Right atrium auricular region (tissue), 2 donors: ENCODE results near the genes TPRG1L, TP73, RPL22 and RNF207.

DNA sequence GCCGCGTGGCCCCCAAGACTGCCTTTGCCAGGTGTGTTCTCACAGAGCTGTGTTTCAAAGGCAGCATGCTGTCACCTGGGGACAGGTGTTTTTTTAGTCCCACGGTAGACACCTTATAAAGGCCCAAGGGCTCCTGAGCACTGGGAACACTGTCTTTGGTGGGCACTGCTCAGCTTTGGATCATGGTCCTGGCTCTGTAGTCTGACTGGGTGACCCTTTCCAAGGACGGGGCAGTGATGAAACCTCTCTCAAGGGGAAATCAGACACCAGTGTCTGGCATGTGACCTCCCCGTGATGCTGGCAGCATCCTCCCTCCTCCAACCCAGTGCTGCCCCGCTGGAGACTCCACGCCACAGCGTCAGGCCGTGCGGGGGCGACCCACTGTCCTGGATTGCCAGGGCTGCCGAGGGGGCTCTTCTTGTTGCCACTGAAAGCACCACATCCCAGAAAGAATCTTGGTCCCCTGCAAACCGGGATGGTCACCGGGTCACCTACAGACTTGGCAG, 146.5 kb upstream of the ARHGEF16 start:
- PRO-cap: no peak
- RAMPAGE, long total RNA, 2 experiments: no peak in any of the 2 experiments

DNA sequence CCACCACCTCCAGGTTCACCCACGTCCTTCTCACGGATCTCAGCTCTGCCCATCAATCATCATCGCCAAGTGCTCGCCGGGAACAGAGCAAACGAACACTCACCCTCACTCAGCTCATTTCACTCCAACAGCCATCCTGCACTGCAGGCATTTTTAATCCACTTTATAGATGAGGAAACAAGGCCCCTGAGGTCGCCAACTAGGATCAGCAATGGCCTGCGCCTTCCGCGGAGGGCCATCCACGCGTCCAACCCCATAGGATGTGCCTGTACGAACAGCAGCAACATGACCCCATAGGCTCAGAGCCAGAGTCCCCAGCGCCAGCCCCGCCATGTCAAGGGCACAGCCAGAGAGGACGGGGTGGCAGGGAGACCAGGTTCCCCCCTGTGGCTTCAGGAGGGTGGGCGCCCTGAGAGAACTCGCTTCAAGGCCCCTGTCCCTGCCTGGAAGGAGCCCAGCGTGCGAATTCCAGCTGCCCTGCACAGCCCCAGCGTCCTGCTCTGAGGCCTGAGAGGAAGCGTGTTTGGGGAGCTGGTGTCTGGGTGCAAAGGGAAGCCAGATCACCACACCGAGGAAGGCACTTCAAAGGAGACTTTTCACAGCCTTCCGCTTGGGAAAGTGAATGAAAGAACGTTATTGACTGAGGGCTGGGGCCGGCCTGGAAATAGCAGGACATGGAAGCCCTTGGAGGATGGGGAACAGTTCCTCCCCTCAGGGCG, 119.6 kb upstream of the ARHGEF16 start:
- PRO-cap: no peak
- RAMPAGE, long total RNA, 2 experiments: no peak in any of the 2 experiments

DNA sequence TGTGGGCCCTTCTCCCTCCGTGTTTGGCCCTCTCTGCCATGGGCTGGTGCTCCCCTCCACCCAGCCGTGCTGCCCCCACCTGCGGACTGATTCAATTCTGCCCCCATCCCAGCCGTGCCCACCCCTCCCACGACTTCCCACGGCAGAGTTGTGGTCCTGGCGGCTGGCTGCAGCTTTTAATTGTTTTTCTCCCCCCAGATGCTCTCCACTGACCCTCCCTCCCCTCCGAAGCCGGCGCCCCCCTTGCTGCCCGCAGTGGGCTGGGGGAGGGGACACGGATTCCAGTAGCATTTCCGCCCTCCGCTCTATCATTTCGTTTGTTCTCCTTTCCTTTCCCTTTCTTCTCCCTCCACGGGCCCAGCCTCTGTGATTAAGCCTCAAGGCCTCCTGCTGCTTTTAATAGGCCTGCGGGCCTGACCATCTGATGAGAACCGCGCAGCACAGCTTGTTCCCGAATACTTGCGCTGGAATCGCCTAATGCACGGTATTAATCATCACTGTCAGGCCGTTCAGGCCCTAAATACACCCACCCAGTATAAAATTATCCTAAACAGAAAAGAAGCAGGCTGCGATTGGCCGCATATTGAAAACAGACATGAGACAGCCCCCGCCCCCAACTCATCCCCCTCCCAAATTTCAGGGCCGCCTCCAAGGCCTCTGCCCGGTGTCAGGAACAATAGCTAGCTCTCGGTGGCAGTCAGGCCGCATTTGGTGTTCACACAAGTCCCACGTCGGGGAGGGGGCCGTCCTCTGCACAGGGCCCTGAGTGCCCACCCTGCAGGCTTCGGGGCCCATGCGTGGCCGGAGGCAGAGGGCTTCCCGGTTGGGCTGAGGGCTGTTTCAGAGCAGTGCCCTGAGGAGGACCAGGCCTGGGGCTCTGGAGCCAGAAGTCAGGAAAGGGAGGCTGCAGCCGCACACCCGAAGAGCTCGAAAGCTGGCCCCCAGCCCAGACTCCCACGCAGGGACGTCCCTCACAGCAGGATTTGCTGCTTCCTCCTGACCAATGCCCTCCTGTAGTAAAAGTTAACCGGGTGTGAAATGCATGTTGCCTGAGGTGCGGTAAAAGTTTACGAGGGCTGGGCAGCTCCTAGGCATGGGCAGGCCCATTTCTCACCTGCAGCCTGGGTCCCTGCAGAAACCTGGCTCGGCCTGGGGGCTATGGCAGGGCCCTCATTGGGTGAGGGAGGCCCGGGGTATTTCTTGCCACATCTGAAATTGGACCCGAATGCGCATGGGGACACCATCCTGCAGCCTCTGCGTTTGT, 101.9 kb upstream of the ARHGEF16 start:
- PRO-cap: bidirectional peak, plus-strand start at position 456 of the sequence, minus-strand start at position 372 of the sequence; bidirectional peak, plus-strand start at position 544 of the sequence, minus-strand start at position 522 of the sequence
- RAMPAGE, long total RNA, 2 experiments: no peak in any of the 2 experiments

- PRO-cap: no peak
- RAMPAGE, long total RNA, 2 experiments: no peak in any of the 2 experiments
Measured at GRCh38 chr1:3397342-3397987, 57.0 kb upstream of the ARHGEF16 start.

DNA sequence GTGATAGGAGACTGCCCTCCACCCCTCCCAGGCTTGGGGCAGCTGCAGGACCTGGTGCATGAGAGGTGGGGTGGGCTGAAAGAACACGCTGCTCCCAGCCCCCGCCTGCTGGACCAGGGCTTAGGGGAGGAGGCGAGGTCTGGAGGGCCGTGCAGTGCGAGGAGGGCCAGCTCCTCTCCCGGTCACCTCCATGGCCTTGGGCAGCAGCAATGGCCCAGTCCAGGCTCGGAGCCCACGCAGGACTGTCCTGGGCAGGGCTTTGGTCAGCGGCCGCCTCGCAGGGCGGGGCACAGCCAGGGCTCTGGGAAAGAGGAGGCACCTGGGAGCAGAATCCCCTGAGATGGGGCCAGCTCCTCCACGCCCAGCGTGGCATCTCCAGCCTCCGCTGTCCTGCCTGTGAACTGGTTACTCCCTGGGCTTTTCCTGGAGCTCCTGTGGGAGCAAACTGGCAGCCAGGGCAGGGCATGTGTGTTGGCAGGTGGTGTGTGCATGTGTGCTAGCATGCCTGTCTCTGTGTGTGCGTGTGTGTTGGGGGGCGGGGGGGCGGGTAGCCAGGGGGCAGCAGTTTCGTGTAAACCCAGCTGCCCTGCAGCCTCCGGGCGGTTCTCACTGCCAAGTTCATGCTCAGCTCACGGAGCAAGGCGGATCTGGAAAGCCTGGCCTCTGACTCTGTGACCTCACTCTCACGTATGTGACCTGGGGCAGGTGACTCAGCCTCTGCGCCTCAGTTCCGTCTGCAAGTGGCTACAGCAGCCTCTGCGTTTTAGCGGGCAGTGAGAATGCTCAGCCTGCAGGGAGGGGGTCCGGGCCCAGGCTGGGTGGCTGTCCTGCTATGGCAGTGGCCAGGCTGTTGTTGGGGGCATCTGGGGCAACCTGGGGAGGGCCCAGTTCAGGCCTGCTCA, 27.6 kb downstream of the ARHGEF16 start:
- PRO-cap: no peak
- RAMPAGE, long total RNA, 2 experiments: no peak in any of the 2 experiments

DNA sequence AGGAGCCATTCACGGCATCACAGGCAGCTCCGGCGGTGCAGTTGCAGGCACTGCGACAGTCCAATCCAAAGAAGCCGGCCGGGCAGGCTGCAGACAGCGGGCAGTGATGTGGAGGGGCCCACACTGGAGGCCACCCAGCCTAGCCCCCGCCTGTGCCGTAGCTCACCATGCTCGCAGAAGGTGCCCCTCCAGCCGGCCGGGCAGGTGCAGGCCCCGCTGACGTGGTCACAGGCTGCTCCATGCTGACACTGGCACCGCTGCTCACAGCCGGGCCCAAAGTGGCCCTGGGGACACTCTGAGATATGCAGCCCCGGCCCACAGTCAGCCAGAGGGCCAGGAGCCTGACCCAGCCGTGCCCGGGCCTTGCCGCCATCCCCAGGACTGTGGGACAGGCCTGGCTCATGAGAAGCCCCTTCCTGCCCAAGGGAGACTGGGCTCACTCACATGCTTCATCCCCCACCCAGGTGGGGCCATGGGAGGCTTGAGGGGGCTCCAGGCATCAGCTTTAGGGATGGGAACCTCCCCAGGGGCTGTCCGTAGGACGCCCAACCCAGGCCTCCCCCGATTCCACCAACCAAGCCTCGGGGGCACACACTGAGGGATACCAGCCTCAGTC, 45.3 kb downstream of the ARHGEF16 start:
- PRO-cap: no peak
- RAMPAGE, long total RNA, 2 experiments: no peak in any of the 2 experiments

DNA sequence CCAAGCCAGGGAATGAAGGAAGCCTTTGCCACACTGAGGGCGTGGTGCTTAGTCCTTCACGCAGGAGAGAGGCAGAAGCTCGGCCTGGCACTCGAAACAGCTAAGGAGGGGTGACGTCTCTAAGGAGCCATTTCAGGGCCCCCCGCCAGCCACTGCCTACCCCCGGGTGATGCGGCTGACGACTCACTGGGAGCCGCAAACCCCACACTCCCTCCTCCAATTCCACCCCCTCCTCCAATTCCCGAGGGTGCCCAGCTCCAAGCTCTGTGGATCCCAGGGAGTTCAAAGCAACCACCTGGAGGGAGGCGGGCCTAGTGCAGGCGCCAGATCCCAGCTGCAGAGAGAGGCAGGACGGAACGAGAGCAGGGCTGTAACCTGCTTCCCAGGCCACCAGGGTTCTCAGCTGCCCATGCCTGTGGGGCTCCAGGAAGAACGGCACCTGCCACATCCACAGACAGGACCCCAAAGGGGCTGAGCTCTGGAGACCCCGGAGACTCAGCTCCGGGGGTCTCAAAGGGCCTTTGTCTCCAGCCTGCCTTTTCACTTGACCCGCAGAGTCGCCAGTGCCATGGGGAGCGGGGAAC, 75.8 kb downstream of the ARHGEF16 start:
- PRO-cap: no peak
- RAMPAGE, long total RNA, 2 experiments: no peak in any of the 2 experiments

DNA sequence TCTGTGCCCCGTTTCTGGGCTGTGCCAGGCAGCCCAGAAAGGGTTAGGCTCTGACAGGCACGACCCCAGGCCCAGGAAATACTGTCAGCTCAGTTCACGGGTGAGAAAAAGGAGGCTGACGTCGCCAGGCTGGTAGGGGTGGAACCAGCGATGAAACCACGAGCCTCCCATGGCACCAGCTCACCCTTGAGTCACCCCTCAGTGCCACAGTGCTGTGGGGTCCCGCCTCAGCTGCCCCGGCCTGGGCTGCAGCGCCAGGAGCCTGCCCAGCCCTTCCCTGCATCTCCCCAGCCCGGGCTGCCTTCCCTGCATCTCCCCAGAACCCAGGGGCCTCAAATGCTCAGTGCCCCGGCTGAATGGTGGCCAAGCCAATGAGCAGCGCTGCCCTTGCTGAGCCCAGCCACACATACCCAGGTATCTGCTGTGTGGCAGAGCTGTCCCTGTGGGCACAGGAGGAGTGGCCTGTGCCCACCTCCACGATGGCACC, 11.4 kb downstream of the MEGF6 start:
- PRO-cap: no peak
- RAMPAGE, long total RNA, 2 experiments: no peak in any of the 2 experiments

GRCh38 chr1:3624860-3626046, at the start of gene TPRG1L:
TPRG1L (plus strand) TSS chr1:3625015.
- PRO-cap: bidirectional peak, plus-strand start at chr1:3625045, minus-strand start at chr1:3624779
- RAMPAGE, long total RNA, 2 experiments: start-site peak on the plus strand in 1 of 2 experiments, at chr1:3624984-3625253 at its widest, 7 to 20 reads per replicate

- PRO-cap: unidirectional peak, plus-strand start at chr1:3652999
- RAMPAGE, long total RNA, 2 experiments: no peak in any of the 2 experiments
Measured at GRCh38 chr1:3652002-3653272, at the start of gene TP73. TP73 (plus strand) TSS chr1:3652516.

DNA sequence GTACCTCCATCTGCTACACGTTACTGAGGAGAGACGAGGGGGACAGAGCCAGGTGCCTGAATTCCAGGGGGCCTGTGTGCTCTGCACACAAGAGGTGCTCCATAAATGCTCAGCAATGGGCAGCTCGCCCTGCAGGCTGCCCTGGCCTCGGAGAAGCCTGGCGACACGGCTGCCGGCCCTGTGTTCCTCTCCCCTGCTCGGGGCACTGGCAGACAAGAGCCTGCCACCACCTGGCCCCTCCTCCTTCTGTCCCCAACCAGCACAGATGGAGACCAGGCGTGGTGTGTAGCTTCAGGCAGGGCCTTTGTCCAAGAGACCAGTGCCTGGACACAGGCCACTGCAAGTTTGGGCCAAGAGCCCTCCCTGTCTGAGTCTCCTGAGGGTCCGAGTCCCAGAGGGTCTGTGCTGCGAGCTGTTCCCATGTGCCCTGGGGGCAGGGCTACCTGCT, 33.0 kb upstream of the CCDC27 start:
- PRO-cap: no peak
- RAMPAGE, long total RNA, 2 experiments: no peak in any of the 2 experiments

DNA sequence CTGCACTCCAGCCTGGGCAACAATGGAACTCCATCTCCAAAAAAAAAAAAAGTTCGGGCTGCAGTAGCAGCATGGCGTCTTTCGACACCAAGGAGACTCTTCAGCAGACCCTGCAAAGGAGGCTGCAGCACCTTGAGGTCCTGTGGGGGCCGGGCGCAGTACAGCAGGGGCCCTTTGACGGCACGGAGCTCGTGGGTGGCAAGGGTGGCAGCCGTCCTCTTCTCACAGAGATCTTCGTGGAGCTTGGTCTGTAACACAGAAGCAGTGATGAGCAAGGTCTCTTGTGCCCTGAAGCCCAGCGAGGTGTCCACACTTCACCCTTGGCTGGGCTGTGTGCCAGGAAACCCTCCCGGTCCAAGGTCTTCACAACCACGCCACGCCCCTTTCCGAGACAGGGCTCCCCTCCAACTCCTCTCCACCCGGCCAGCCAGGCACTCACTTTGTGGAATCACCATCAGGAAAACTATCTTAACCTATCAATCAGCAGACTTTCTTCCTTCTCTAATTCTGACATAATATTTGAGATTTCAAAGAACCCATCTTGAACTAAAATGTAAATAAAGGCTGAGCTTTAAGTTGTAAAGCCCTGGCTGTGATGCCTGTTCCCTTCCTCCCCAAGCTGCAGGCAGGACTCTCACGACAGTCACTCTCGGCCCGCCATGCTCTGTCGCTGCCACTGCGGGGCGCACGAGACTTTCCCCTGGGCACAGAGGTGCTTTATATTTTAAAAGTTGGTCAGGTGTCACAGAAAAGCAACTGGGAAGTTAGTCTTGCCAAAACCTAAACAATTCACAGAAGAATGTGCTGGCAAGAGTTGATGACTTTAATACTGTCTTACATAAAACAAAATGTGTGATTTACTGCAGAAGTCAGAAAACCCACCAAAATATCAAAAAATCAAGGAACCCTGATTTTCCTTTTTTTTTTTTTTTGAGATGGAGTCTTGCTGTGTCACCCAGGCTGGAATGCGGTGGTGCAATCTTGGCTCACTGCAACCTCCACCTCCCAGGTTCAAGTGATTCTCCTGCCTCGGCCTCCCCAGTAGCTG, 11.0 kb downstream of the LRRC47 start:
- PRO-cap: no peak
- RAMPAGE, long total RNA, 2 experiments: no peak in any of the 2 experiments

DNA sequence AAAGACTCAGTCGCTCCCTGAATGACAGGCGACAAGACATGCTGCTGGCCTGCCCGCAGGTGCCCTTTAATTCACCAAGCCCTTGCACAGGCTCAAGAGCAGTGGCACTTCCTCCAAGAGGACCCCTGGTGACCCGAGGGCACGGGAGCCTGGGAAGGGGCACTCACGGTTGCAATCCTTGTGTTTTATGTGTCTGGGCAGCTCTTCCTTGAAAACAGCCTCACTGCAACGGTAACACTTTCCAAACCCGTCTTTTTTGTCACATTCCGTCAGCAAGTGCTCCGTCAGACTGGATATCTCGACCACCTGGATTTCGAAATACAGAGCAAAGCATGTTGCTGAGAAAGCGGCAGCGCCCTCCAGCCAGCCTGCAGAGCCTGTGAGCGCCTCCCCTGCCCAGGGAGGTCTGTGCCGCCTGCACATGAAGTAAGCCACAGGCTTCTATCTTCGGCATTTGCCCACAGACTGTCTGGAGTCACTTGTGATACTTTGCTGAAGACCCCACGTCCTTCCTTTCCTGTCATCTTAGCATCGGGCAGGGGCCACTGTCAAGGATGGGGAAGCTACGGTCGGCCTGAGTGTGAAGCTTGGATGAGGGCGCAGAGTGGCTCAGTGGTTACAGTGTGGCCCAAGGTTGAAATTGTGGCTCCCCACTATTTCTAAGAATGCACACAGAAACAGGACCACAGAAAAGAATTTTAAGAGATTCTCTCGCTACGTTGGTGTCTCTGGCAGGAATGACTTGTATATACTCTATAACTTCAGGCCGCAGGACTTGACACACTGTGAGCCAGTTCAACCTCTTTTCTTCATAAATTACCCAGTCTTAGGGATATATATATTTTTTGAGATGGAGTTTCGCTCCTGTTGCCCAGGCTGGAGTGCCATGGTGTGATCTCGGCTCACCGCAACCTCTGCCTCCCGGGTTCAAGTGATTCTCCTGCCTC, 27.2 kb upstream of the LRRC47 start:
- PRO-cap: no peak
- RAMPAGE, long total RNA, 2 experiments: no peak in any of the 2 experiments

- PRO-cap: no peak
- RAMPAGE, long total RNA, 2 experiments: no peak in any of the 2 experiments
Measured at GRCh38 chr1:3836332-3836762, 20.7 kb downstream of the CEP104 start.

GRCh38 chr1:3922058-3922394, 22.0 kb upstream of the C1orf174 start:
- PRO-cap: no peak
- RAMPAGE, long total RNA, 2 experiments: no peak in any of the 2 experiments

DNA sequence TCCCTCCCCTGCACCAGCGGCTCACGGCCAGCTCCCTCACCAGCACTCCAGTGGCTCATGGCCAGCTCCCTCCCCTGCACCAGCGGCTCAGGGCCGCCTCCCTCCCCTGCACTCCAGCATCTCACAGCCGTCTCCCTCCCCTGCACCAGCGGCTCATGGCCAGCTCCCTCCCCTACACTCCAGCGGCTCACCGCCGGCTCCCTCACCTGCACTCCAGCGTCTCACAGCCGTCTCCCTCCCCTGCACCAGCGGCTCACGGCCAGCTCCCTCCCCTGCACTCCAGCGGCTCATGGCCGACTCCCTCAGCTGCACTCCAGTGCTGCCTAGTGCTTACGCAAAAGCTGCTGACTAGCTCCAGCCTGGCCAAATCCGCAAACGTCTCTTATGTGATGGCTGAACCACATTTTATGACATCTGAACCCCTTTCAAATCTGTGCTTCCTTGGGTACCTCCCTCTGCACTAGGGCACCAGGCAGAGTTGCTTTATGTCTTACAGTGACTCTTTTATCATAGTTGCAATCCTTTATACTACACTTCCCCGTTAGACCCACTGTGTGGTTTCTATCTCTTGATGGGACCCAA, 324.2 kb downstream of the NPHP4 start:
- PRO-cap: no peak
- RAMPAGE, long total RNA, 2 experiments: no peak in any of the 2 experiments

GRCh38 chr1:5922757-5923215, 69.4 kb downstream of the NPHP4 start:
- PRO-cap: no peak
- RAMPAGE, long total RNA, 2 experiments: no peak in any of the 2 experiments

DNA sequence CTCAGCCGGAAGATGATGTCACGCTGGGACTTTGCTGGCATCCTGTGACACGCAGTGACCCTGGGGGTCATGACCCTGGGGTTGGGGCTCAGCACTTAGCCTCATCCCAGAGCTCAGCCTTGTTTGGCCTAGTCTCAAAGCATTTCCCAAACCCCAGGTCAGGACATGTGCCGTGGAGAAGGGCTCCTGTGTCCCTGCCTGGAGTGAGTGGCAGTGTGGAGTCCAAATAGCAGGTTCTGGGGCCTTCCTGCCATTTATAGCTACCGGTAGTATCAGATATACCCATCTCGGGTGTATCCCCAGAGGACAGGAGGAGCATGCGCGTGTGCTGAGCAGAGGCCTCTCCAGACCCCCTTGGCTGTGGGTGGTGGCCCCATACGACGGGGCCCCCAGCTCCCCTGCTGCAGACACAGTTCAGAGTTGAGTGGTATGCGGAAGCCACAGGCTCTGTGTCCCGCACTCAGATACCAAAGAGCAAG, 377 bp upstream of the KCNAB2 start:
- PRO-cap: no peak
- RAMPAGE, long total RNA, 2 experiments: no peak in any of the 2 experiments

GRCh38 chr1:6199483-6200205, at the start of gene RPL22:
RPL22 (minus strand) TSS chr1:6199595.
- PRO-cap: bidirectional peak, plus-strand start at chr1:6199739, minus-strand start at chr1:6199593
- RAMPAGE, long total RNA, 2 experiments: start-site peak on the minus strand in 2 of 2 experiments, at chr1:6199578-6199619 at its widest, 45,751 to 53,121 reads per replicate

DNA sequence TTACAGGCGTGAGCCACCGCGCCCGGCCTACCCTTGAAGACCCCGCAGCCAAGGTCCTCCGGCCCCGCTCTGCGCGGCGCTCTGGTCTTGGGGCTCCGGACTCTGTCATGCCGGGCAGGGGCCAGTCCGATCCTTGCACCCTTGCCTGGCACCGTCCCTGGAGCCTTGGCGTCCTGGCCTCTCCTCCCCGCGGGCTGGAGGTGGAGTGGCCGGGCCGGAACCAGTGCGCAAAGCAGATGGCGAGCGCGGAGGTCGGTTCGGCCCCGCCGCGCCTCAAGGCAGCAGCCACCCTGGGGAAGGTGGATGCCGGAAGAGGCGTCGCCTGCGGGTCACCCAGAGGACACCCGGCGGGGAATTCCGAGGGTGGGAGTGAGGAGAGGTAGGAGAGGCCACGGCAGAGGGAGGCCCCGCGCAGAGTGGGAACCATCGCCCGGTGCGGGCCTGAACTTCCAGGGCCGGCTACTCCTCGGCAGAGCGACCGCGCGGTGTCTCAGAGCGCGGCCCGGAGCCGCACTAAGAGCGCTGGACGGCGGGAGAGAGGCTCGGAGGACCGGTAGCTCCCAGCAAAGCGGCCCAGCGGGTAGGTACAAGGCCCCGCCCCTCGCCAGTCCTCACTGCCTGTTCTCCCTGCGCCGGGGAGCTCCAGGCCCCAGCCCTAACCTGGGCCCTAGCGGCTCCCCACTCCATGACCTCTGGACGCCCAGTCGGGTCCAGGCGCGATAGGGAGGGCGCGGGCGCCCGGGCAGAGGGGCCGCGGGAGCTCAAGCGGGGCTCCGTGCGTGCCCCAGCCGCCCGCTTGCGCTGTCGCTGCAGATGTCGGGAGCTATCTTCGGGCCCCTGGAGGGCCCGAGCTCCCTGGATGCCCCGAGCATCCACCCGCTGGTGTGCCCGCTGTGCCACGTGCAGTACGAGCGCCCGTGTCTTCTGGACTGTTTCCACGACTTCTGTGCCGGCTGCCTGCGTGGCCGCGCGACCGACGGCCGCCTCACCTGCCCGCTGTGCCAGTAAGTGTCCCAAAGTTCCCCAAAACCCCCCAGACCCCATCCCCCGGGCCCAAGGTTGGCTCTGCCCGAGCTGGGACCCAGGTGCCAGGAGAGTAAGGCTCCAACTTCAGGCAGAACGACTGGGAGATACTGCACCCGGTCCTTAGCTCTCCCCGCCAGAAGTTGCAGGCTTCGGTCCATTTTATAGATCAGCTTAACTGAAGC, at the start of gene RNF207:
Gene RNF207, plus strand, starts transcription at position 397 of the 1,208 bp plus-strand sequence.
- PRO-cap: bidirectional peak, plus-strand start at position 382 of the sequence, minus-strand start at position 292 of the sequence; bidirectional peak, plus-strand start at position 493 of the sequence, minus-strand start at position 515 of the sequence
- RAMPAGE, long total RNA, 2 experiments: start-site peak on the plus strand in 1 of 2 experiments, centred at position 387 of the sequence, 74 reads per replicate